AG04449 (cell line): ENCODE results near the genes NCOA7 and RSPO3.

GRCh38 chr6:125790347-125791424, at the start of gene NCOA7:
Gene NCOA7, plus strand, starts transcription at chr6:125790960.
- RRBS = 2% methylated on average over 43 of the region's 119 CpGs

- RRBS = no CpG with 5 or more reads among the region's 3 CpGs
These were observed 37.3 kb downstream of the NCOA7 start for GRCh38 chr6:125827924-125828531.

DNA sequence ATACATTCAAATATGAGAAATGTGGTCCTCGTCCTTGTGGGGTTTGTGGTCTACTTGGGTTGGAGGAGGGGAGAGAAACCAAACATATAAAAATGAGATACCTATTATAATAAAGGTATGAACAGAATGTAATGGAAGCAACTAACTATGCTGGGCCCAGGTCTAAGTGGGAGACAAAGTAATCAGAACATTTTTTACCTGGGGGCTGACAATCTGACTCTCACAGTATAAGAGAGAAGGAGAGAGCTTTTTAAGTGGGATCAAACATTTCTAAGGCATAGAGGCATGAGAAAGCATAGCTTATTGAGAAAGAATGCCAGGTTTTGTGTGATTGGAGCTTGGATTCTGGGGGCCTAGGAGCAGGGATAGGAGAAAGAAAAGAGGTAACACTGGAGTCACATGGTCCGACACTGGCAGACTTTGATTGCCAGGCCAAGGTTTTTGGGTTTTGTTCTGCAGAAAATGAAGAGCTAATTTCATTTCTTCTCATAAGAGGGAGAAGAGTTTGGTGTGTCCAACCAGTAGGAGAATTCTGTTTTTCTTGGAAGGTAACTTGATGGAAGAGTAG, 109.3 kb downstream of the TRMT11 start:
- RRBS = no CpG with 5 or more reads among the region's 2 CpGs

DNA sequence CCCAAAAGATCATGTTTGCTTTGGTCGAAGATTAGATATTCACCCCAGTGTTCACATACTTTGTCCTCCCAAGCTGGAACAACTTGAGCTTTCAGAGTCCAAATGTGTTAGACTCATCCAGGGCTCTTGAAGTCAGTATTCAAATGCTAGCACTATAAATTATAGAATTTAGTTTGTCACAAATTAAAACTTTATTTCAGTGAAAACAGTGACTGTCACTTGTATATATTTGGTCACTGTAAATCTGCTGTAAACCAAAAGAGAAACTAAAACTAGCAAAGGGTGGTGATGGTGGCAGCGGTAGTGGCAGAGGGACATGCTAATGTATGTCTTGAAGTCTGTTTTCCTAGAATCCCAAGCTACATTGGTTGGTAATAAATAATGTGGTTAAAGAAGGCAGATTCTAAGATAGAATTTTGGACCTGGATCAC, 140.5 kb upstream of the CENPW start:
- RRBS = no CpG with 5 or more reads among the region's 2 CpGs

DNA sequence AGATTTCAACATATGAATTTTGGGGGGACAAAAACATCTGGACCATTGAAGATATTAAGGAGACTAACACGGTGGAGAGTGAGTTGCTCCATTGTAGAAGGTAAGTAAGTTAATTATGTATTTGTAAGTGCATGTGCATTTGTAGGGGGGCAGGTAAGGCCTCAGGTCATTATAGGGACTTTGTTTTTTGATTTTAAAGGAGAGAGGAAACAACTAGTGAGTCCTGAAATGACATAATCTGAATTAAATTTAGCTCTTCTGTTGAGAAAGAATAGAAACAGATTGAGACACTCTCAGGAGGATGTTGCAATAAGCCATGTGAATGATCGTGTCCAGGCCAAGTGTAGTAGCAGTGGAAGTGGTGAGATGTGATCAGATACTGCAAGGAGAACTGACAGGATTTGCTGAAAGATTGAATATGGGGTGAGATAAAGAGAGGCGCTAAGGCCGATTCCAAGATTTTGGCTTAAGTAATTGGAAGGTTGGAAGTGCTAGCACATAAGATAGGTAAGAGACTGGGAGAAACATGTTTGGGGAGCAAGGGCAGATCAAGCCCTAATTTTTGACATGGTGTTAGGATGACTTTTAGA, 2.6 kb upstream of the CENPW start:
- RRBS = no CpG with 5 or more reads among the region's 4 CpGs

DNA sequence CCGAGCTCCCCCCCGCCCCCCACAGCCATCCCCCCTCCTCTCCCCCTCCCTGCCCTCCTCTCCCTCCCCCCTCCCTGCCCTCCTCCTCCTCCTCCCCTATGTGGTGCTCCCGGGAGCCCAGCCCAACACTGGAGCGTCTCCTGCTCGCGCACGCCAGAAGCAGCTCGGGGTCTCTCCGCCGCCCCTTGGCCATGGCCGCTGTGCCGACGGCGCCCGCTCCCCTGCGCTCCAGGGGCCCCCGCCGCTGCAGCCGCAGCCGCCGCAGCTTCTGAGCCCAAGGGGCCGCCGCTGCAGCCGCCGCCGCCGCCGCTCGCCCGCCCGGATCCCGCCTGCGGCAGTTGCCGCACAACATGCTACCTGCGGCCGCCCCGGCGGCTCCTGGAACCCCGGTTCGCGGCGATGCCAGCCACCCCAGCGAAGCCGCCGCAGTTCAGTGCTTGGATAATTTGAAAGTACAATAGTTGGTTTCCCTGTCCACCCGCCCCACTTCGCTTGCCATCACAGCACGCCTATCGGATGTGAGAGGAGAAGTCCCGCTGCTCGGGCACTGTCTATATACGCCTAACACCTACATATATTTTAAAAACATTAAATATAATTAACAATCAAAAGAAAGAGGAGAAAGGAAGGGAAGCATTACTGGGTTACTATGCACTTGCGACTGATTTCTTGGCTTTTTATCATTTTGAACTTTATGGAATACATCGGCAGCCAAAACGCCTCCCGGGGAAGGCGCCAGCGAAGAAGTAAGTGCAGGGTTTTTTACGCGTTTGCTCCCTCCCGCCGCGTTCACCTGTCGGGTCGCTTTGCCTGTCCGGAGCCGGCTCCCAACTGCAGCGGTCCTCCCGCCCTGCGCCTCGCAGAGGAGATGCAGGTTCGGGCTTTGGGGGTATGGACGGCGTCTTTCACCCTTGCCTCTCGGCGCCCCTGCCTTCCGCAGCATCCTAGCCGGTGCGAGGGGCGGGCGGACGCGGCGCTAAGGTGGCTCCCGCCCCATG, at the start of gene RSPO3:
RSPO3 (plus strand) TSS at position 128 of the 998 bp plus-strand sequence.
- RRBS = 1% methylated on average over 23 of the region's 85 CpGs

DNA sequence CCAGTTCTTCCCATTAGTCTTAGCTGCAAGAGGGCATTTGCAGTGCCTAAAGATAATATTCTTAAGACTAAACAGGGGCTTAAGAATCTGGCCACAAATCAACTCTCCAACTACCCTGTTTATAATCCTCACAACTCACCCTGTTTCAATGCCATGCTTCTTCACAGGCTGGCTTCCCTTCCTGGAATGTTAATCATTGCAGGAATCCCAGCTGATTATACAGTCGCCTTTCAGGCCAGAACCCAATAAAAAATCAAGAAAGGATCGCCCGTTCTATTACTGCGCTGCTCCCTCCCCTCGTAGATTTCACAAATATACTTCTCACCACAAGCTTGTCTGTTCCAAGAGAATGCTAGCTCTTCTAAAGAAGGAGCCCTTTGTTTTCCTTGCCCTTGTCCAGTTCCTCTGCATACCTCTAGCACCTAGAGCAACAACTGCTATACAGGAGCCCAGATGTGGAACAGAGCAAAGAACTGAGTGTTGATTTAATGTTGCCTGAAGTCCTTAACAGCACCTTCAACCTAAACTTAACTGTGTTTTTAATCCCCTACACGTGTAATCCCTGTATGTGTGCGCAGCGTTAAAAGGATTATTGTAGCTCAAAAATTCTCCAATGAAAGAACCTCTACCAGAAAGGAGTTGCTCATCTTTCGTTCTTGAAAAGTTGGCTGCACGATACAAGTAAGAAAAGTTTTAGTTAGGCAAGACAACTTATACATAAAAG, 1.0 kb downstream of the ECHDC1 start:
- RRBS = no CpG with 5 or more reads among the region's 10 CpGs

- RRBS = 7% methylated on average over 8 of the region's 40 CpGs
These were observed 55.6 kb upstream of the KIAA0408 start for GRCh38 chr6:127514605-127515342.

GRCh38 chr6:127967599-127968338, 66.9 kb upstream of the THEMIS start:
- RRBS = no CpG with 5 or more reads among the region's 5 CpGs

- RRBS = no CpG with 5 or more reads among the region's 1 CpG
These were observed 3.6 kb downstream of the LAMA2 start for GRCh38 chr6:128886528-128886958.

DNA sequence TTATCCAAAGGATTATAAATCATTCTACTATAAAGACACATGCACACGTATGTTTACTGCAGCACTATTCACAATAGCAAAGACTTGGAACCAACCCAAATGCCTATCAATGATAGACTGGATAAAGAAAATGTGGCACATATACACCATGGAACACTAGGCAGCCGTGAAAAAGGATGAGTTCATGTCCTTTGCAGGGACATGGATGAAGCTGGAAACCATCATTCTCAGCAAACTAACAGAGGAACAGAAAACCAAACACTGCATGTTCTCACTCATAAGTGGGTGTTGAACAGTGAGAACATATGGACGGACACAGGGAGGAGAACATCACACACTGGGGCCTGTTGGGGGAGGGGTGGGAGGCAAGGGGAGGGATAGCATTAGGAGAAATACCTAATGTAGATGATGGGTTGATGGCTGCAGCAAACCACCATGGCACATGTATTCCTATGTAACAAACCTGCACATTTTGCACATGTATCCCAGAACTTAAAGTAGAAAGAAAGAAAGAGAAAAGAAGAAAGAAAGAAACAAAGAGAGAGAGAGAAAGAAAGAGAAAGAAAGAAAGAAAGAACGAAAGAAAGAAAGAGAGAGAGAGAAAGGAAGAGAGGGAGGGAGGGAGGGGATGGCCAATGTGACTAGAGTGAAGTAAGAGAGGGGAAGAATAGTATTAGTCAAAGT, 114.0 kb downstream of the LAMA2 start:
- RRBS = no CpG with 5 or more reads among the region's 4 CpGs

DNA sequence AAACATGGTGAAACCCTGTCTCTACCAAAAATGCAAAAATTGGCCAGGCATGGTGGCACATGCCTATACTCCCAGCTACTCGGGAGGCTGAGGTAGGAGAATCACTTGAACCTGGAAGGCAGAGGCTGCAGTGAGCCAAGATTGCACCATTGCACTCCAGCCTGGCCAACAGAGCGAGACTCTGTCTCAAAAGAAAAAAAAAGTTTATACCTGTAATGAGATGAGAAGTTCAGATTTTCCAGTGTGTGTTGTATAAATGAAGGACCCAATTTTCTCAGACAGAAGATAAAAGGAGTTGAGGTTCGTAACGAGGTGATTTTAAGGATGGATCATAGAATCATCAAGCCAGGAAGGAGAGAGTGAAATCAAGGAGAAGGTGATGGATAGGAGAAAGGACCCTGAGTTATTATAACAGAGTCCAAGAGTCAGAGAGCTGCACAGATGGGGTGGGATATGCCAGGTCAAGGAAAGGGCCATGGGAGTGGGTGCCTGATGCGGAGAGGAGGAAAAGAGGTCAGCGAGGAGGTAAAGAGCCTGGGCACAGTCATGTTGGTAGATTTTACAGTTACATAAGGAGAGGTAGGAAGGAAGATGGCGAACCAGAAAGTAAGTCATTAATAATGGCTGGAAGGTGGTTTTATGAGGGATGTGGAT, 114.8 kb downstream of the LAMA2 start:
- RRBS = no CpG with 5 or more reads among the region's 7 CpGs

- RRBS = no CpG with 5 or more reads among the region's 4 CpGs
These were observed 219.7 kb downstream of the LAMA2 start for GRCh38 chr6:129102561-129103187.

DNA sequence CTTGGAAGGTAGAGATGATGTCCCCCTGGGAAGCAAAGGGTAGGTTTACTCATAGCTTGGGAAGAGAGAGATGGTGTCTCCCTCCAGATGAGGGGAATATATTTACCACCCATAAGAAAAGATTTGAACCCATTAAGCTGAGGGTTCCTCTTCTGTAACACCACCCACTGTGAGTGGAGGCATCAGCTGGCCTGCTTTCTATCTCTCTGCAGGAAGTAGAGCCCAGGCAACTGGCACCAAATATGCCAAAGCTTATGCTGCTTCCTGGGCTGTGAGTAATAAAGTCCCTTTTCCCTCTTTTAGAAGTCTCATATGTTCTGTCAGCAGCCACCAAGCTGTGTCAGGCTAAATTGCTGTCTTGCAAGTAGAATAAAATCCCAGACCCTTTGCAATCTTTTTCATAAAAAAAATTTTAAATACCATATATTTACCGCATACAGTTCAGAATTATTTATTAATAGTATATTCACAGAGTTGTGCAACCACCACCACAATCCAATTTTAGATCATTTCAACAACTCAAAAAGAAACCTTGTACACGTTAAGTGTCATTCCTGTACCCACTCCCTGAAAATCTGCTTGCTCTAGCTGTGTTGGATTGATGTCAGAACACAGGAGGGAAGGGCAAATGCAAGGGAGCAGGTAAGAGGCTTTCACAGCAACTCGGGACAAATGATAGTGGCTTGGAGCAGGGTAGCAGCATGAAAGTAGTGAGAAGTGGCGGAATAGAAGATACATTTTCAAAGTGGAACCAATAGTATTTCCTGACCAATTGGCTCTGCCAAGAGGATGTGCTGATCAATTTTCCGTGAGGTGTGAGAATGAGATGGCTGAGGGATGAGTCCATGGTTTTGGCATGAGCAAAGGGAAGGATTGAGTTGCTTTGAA, 241.6 kb downstream of the LAMA2 start:
- RRBS = no CpG with 5 or more reads among the region's 5 CpGs

DNA sequence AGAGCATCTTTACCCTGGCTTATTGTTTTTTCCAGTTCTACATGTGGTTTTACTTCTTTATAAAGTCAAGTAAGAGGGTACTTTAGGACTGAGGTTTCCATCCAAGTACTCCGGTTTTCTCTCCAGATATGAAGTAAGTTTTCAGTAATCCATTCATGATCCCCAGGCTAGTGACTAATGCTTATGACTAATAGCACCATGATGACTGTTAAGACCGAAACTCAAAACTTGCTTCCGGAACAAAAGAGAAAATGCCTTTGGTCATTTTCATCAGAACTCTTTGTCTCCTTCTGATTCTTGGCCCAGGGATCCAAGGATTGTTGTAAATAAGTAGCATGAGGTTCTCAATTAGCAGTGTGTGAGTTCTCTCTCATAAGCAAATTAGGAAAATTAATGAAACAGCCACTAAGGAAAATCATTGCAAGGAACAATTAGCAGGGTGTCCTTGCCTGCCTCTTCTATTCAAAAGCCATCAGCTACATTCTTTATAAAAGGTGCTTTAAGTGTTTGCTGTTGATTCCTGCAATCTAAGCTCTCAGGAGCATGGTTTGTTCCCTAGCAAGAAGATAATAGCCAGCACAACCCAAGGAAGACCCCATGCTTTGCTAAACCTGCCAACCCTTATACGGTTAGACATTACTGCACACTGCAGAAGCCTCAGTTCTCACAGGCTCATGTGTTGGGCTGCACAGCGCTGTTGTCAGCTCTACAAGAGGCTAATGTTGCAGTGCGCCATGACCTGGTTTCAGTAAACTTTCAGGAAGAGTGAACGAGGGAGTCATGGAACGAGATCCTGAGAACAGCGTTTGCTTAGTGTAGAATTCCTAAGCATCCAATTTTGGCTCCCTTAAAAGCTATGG, 218.8 kb downstream of the ARHGAP18 start:
- RRBS = 6% methylated on average over 1 of the region's 9 CpGs

DNA sequence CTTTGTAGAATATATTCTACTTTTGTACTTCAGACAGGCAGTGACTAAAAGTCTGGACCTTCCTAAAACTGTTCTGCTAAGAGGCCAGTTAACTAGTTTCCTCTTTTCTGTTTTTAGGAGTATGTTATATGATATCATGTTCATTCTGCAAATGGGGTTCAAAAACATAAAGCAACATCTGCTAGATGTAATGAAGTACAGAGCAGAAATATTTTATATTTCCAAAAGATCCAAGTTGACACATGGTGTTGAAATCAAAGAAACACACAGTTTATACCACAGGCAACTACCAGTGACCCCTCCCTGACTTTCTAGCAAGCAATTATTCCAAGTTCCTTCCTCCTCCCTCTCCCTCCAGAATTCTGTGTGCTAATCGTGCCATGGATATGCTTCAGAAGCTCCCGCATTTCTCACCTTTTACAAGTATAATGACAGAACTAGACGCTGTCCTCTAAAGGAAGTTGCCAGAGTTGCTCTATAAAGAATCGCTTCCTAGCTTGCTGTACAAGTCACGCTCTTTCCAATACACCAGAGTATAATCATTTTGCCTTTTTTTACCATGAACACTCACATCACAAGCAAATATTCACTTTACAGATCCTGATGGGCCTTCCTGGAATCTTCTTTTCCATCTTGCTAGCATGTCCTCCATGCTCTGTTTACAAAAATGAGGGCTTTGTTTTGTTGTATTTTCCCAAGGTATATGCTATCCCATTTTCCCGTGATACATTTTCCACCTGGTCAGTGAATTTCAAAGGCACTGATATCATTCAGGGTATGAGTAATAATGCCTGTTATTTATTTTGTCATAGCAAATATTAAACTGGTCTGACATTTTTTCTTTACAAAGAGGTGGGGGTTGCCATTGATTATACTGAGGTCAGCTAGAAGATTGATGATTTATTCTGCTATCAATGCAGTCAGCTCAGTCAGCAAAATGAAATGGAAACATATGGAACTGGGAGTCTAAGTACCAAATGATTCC, 64.5 kb downstream of the ARHGAP18 start:
- RRBS = no CpG with 5 or more reads among the region's 6 CpGs

- RRBS = no CpG with 5 or more reads among the region's 5 CpGs
These were observed 38.2 kb downstream of the ARHGAP18 start for GRCh38 chr6:129671733-129672132.

- RRBS = no CpG with 5 or more reads among the region's 1 CpG
These were observed 798 bp downstream of the ARHGAP18 start for GRCh38 chr6:129709243-129709514.

GRCh38 chr6:130215186-130216042, 7.3 kb downstream of the SAMD3 start:
- RRBS = no CpG with 5 or more reads among the region's 2 CpGs

GRCh38 chr6:130815454-130815846, 11.8 kb upstream of the SMLR1 start:
- RRBS = no CpG with 5 or more reads among the region's 3 CpGs